OCI-LY7 (cell line): ENCODE results near the gene CBX3.

- PRO-cap = bidirectional peak, plus-strand start at chr7:26200945, minus-strand start at chr7:26200746; bidirectional peak, plus-strand start at chr7:26201498, minus-strand start at chr7:26201424; bidirectional peak, plus-strand start at chr7:26201783, minus-strand start at chr7:26201598
- RAMPAGE, long total RNA = start-site peak on the plus strand at chr7:26201722-26201790, 5,569 and 849 reads in 2 replicates
These were observed at the start of gene CBX3 for GRCh38 chr7:26200857-26201845. Gene CBX3 (plus strand): TSS chr7:26201745.

- PRO-cap = no peak
- RAMPAGE, long total RNA = no peak
These were observed 42.6 kb downstream of the CBX3 start for GRCh38 chr7:26243906-26244732.

- PRO-cap = no peak
- RAMPAGE, long total RNA = no peak
These were observed 206.5 kb downstream of the SKAP2 start for GRCh38 chr7:26657519-26658631.

DNA sequence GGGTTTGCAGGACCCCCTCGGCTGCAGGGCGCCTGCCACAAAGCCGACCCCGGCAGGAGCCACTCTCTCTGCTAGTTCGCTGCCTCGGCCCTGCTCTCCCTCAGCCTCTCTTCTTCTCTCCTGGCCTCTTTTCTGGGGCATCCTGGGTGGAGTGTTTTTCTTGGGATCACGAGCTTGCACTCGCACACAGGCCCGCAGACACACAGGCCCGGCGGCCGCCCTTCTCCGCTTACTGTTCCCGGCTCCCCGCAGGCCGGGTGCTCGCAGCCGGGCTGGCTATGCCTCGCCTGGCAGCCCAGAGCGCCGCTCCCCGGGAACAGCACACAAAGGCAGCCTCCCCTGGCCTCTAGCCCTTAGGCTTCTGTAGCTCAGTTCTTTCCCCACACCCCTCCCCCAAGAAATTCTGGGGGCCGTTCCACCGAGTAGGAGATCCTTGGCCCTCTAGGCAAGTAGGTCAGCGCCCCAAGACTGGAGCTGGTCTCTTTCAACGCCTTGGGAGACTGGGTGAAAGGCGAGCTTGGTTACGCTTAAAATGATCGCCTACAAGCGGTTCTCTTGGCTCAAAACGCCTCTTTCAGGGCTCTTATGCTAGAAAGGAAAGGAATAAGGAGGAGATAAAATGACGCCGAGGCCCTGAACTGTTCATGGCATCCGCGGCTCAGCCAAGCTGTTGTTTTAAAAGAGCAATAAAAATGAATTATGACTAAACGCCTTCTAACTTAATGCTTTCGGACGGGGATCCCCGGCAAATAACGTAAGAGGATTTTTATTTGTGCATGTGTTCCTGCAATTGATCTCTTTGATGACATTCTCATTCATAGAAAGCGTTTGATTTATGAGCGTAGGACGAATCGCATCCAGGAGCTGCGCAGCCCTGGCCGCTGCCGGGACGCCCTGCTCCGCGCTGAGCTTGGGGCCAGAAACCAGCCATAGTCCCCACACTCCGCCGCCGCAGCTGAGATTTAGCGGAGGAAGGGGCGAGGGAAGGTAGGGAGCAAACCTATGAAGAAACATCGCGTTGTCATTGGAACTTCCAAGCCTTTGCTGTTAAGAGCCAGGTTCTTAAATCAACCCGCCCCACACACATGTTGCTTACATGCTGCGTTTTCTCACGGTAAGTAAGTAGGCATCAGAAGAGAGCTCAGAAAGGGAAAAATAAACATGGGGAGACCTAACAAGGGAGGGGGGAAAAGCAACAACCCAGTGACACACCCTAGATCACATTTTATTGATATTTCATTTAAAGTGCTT, 2.9 kb upstream of the HOXA1 start:
- PRO-cap = no peak
- RAMPAGE, long total RNA = no peak

DNA sequence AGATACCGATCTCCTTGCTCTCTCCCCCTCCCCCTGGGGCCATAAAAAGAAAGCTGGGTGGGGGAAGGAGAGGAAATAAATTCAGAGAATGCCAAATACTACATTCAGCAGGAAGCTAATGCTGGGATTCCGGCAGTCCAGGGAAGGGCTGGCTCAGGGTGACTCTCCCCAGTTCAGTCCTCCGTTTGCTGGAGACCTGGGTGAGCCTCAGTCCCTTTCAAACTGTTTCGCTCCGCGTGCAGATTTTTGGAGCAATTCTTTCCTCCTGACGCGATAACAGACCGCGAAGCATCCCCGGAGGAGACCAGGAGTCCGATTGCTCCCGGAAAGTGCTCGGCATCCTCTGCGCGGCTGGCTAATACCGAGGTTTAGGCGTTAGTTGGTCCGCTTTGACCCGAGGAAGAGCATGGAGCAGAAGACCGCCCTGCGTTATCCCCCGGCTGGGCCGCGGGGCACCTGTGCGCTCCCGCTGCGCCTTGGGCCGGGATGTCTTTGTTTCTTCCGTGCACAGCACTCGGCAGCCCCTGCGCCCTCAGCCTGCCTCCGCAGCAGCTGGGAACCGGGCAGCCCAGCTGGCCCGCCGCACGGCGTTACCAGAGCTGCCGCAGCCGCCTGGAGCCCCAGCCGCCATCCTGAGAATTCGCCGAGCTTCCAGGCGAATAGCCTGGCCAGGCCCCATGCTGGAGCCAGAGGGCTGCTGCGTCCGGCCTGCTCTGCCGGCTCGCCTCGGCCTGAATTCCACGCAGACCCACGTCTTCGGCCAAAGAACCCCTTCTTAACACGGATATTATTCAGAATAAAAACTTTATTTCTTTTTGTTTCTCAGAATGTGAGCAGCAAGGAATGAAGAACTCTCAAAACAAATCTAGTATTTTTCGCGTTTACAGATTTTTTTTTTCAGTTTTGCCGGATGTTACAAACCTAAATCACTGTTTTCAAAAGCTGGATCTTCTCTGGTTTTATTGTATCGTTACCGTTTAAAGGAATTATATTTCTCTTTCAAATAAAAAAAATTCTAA, 4.0 kb upstream of the HOXA2 start:
- PRO-cap = no peak
- RAMPAGE, long total RNA = no peak

DNA sequence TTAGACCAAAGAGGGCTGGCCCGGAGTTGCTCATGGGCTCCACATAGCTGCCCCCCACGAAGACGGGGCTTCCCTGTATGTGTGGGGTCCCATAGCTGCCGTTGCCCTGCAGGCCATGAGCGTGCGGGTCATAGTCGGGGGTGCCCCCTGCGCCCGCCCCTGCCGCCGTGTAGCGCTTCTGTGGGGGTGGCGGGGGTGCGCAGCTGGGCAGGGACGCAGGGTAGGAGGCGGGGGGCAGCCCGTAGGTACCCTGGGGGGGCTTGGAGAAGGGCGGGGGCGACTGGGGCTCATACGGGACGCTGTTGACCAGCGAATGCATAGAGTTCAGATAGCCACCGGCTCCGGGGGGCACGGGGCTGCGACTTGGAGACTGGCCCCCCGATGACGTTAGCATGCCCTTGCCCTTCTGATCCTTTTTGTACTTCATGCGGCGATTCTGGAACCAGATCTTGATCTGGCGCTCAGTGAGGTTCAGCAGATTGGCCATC, 5.7 kb upstream of the HOXA2 start:
- PRO-cap = no peak
- RAMPAGE, long total RNA = no peak

DNA sequence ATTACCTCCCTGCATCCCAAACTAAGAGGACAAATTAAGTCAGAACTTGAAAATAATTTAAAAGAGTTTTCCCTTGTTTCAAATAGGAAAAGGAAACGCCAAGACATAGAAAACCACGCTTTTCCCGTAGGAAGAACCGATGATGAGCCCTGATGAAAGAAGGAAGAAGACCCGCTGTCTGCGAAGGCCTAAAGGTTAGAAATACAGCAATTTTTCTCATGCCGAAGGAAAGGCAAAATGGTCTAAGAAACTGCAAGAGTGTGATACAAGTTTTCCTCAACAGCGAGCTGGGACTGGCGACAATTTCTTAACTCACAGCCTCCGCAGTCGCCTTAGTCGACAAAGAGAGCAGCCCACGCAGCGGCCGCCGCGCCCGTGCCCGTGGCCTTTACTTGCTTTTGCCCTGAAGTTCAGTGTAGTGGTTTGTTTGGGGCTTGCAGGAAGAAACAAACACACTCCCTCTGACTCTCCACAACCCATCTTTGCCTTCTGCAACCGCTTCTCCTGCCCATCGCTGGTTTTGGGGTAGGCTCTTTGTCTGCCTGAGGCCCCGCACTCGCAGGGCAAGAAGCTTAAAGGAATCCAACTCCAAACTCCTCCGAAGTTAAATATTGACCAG, 8.6 kb downstream of the HOXA4 start:
- PRO-cap = no peak
- RAMPAGE, long total RNA = no peak

GRCh38 chr7:27127715-27128571, 2.6 kb downstream of the HOXA4 start:
- PRO-cap = no peak
- RAMPAGE, long total RNA = no peak

- PRO-cap = no peak
- RAMPAGE, long total RNA = no peak
These were observed 917 bp downstream of the HOXA3 start for GRCh38 chr7:27151452-27151879.

DNA sequence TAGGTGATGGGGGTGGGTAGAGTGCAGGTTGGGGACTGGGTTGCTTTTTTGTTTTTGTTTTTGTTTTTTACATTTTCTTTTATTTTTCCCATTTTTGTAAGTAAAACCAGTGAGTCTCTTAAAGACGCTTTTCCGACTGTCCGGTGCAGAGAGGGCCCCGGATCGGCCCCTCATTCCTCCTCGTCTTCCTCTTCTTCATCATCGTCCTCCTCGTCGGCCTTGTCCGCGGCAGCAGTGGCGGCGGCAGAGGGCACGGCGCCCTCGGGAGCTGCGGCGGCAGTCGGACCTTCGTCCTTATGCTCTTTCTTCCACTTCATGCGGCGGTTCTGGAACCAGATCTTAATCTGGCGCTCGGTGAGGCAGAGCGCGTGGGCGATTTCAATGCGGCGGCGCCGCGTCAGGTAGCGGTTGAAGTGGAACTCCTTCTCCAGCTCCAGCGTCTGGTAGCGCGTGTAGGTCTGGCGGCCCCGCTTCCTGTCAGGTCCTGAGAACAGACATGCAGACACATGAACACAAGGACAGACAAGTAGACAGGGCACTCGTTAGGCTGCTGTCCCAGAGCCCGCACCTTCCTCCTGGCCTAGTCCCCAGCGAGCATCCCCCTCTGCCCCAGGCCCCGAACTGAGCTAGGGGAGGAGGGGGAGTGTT, 1.6 kb downstream of the HOXA7 start:
- PRO-cap = no peak
- RAMPAGE, long total RNA = no peak

DNA sequence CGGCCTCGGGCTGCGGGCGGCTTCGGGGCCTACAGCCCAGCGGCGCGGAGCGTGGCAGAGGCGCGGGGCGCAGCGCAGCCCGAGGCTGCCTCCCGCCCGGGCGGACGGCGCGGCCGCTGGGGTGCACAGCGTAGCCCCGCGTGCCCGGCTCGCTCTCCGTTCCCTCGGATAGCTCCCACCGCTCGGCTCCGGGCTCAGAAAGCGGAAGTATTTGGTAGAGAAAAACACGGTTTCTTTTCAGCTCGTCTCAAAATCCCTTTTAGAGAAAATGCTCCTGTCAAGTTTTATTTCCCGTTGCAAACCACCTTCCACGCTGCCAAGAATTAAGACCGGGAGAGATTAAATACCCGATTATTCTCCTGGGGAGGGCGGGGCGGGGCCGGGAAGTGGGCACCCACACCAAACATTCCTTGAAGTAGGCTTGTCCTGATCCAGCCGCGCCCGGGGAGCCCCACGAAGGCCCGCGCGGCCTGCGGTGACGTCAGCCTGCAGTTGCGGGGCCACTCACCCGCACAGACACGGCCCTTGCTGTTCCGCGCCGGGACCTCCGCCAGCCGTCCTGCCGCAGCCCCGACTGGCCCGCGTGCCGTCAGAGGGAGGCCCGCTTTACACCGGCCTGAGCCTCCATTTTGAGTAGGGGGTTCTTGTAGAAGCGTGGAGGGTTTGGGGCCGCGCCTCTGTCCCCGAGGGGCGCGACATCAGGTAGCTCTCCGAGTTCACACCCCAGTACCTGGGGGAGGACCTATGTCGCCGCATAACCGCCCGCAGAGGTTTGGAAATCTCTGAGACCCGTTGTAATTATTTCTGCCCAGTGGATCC, 7.0 kb downstream of the HOXA13 start:
- PRO-cap = no peak
- RAMPAGE, long total RNA = no peak

DNA sequence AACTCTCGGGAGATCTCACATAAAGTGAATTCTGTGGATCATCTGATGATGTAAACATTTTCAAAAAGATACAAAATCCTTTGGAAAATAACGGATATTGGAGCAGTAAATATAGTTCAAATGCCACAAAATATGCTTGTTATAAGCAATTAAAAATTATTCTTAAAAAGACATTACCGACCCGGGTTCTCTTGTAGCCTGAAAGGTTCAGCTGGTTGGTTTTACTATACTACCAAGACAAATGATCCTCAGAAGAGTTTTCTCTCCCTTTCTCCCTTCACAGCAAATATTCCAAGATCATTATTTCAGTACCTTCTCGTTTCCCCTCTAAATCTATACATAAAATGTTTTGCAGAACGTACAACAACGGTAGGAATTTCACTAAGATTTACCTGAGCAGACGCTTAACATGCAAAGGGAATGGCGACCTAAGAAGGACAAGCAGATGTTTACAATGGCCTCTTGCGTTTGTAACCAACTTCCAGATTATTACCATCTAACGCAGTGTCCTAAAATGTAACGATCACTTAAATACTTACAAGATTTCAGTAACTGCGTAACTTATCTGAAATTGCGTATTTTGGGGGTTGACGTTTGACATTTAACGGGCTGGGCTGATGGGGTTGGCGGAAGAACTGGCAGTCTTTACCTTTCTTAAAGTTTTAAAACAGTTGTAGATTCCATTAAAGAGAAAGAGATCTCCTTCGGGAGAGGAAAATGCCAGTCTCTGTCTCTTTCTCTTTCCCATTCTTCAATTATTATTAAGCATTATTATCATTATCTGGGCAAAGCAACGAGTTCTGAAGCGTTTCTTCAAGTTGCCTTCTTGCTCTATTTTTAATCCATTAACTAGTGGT, 2.3 kb downstream of the HOXA13 start:
- PRO-cap = no peak
- RAMPAGE, long total RNA = no peak

GRCh38 chr7:27677777-27678418, 15.2 kb upstream of the HIBADH start:
- PRO-cap = no peak
- RAMPAGE, long total RNA = no peak

GRCh38 chr7:27801508-27802149, 61.7 kb downstream of the TAX1BP1 start:
- PRO-cap = no peak
- RAMPAGE, long total RNA = no peak

DNA sequence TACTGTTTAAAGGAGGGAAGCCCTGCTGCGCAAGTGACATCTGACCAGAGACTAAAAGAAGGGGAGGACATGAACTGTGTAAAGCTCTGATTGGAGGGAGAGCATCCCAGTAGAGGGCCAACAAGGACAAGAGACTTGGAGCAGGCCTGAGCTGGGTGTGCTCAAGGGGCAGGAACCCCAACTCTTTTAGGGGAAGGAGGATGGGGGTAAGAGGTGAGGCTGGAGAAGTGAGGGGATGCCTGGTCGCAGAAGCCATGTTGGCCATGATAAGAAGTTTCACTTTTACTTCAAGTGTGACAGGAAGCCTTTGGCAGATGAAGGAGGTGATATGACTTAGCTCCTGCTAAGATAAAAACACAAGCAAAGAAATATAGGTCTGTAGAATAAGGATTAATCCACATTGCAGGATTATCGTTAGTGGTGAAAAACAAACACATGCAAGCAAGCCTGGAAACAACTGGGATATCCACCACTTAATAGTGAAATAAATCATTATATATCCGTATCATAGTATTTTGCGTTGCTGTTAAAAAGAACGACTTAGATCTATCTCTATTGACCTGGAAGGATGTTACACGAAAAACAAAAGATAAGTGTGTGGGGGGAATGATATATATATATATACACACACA, 208.2 kb downstream of the JAZF1 start:
- PRO-cap = no peak
- RAMPAGE, long total RNA = no peak

GRCh38 chr7:28065833-28066205, 114.8 kb downstream of the JAZF1 start:
- PRO-cap = no peak
- RAMPAGE, long total RNA = no peak

GRCh38 chr7:28082942-28083381, 97.6 kb downstream of the JAZF1 start:
- PRO-cap = no peak
- RAMPAGE, long total RNA = no peak

- PRO-cap = no peak
- RAMPAGE, long total RNA = no peak
These were observed 36.3 kb downstream of the JAZF1 start for GRCh38 chr7:28144245-28144702.

- PRO-cap = no peak
- RAMPAGE, long total RNA = no peak
These were observed 55.7 kb upstream of the CREB5 start for GRCh38 chr7:28356673-28356967.

DNA sequence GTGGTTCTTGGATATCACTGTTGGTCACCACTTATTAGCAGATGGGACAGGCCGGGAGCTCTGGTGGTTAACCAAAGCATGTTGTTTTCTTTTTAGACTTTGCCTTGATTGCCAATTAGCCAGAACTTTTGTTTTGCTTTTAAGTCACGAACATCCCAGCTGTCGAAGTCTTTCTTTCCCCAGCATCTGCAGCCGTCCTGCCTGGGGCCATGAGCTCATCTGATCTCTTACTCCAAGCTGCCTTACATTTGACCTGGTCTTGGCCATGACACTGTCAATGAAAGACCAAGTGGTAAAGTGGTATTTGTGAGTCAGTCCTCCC, 53.9 kb upstream of the CREB5 start:
- PRO-cap = no peak
- RAMPAGE, long total RNA = no peak